Bronchial lymph node (tissue), 1 donor: Measurements from ENCODE around the genes CLEC16A and PRM3.

DNA sequence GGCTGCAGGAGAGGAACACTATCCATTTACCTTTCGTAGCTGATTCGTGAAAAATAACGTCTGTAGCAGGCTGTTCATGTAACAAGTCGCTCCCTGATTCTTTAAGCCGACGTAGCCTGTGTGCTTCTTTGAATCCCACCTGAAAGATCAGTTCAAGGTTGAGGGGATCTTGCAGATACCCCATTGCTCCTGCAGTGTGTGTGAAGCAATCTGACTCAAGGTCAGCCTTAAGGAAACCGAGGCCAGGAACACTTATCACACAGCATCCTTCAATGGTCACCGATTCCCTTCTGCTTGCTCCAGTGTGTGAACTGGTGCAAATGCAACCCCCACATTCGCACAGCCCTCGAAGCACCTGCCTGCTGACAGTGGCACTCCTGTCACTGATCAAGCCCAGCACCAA lies 36.9 kb downstream of the LITAFD start:
- PRO-cap = no peak

DNA sequence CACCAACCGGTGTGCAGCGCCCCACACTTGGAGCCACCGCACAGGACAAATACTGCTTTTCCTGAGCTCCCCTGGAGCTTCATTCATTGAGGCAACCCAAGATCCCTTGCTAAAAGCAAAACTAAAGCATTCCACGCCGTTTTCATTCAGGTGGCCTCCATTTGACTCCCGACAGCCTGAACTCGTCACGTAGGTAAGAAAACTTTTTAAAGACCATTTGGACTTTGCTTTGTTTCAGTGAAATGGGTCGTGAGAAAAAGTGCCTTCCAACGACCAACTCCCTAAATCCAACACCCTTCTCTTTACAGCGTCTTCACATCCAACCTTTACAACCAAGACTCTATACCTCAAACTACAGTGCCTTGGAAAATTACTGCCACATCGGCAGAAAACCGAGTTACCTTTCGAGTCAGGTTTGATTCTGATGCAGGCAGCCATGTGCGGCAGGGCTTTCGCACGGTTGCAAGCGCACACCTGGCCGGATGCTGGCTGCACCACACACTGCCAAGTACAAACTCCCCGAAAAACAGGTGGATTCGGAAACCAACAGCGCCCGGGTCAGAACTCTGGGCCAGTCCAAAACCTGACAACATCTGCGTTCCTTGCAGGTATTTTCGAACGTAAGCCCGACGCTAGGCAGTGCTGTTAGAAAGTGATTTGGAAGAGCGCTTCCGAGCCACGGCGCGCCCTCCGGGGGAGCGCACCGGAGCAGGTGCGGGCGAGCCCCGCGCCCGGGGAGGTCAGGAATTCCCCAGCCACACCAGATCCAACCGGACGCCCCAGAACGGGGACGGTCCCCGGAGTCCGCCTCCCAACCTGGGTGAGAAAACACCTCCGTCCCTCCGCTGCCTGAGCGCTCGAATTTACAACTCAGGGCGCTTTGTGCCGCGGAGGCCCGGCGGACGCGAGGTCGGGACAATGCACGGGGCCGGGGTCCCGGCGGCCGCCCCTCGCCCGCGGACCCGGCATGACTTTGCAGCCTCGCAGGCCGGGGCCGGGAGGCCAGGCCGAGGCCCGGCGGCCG lies 1.3 kb downstream of the USP7 start:
- PRO-cap = bidirectional peak, plus-strand start at position 648 of the sequence, minus-strand start at position 512 of the sequence

DNA sequence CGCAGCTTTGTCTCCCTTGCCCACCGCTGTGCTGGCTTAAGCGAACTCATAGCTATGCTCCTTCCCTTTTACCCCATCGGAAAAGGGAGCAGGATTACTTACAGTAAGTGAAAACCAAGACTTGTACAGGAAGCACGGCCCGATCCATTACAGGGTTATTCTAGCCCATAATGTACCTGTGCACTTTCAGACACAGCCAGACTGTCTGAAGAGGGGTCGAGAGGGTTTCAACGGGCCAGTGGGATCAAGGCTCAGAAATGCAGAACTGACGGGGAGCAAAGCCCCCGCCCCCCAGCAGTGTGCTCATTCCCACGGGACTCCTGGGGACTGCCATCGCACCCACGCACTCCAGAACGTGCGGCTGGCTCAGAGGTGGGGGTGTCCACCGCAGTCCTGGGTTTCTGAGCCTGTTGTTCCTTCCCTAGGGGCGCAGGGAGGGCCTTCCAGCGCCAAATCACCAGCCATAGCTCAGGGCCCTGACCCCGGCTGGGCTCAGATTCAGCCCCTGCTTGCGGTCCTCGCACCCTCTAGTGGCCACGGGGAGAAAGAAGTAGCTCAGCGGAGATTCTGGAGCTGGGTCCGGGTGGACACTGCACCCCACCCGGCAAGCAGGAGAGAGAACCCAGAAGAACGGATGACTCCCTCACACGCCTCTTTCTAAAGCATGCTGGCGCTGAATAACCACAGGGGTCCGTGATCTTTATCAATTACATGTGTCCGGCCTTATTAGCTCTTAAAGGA lies 44.9 kb upstream of the USP7 start:
- PRO-cap = no peak

DNA sequence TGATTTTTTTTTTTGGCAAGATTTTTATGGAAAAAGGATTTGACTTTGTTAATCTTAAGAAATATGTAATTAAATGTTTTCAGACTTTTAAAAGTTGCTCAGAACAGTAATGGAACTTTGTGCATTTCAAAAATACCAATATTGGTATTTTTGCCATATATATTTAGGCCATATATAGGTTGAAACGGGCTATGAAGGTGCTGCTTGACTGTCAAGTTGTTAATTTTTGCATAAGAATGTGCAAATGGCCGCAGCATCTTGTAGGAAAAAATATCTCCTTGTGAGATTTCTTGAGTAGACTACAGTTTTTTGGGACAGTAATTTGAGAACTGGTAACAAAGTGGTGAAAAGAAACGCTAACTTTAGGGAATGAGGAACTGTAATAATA lies 2.4 kb downstream of the HAPSTR1 start:
- PRO-cap = no peak

GRCh38 chr16:9096347-9096954 lies 5.0 kb downstream of the HAPSTR1 start:
- PRO-cap = no peak

GRCh38 chr16:9106725-9107533 lies 15.5 kb downstream of the HAPSTR1 start:
- PRO-cap = no peak

- PRO-cap = no peak
Observed at GRCh38 chr16:9726342-9726660, 455.9 kb downstream of the GRIN2A start.

GRCh38 chr16:10045849-10046161 lies 136.4 kb downstream of the GRIN2A start:
- PRO-cap = no peak

DNA sequence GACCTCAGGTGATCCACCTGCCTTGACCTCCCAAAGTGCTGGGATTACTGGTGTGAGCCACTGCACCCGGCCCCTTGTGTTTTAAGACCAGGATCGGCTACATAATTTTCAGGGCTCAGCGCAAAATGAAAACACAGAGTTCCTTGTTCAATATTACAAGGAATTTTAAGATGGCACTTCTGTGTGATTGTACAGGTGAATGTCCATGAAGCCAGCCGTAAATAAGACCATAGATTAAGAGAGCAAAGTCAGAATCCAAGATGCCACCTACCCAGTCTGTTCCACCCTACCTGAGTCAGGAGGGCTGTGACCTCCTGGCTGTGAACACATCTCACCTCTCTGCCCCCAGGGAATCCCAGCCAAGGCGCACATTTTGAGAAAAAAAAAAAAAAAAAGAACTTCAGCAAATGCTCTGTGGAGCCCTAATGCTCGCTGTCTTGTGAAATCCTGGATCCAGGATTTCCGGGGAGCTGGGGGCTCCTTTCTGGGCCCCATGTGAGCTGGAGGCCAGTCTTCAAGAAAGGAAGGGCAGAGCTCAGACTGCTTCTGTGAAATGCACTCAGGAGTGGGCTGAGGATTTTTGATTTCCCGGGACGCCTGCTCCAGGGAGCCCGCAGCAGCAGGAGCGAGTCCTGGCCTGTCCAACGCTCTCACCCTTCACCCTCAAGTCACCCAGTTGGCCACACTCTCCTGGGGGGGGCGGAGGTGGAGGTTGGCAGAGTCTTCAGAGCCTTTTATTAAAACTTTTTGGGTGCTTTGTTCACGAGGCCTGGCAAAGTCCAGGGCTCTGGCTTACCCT lies 35.9 kb upstream of the EMP2 start:
- PRO-cap = no peak

GRCh38 chr16:10846537-10847177 lies 28.1 kb upstream of the TVP23A start:
- PRO-cap = no peak

DNA sequence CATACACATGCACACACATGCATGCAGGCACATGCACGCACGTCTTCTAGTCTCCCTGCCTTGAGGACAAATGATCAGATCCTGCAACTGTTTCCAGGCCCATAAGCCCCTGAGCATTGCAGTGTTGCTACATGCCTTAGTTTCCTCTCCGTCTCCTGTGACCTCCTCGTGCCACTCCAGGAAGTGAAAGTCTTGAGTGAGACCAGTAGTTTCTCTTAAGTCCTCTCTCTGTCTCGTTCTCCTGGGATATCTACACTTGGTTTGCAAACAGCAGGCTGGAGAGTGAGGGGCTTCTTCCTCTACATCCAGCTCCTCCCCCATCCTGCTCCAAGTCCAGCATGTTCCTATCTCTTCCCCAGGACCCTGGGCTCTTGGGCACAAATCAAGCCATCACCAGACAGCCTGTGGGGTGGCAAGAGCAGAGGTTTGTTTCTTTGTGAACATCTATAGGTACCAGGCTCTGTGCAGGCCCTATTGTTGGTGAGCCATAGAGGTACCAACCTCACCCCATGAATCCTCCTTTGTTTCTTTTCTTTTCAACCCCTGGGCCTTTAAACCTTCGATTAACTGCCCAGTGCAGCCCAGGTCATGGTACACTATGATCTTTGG lies 8.4 kb downstream of the CIITA start:
- PRO-cap = bidirectional peak, plus-strand start at position 199 of the sequence, minus-strand start at position 68 of the sequence

DNA sequence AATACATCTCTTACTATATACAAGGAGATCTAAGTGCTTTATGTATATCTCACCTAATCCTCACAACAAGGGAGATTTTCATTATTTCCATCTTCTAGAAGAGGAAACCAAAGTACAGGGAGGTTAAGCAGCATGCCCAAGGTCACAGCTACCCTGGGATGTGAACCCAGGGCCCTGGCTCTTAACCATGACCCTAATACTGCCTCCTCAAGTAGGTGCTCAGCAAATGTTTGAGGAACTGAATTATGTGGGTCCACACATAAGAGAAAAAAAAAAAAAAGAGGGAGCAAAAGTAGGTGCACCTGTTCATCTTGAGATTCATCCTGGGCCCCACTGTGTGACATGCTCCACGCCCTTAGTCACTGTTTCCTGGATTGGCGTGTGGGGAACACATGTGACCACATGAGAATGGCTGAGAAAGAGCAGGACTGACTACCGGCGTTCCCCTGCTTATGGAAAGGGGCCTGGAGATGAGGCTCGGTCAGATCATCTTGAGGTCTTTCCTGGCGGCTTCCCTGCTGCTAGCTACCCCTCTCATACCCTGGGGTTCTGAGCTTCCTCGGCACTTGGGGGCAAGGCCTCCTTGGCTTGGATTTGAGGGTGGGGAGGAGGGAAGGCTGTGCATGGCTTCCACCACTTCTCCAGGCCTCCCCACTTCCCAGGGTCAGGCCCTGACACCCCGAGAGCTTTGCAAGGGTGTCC lies 4.0 kb downstream of the DEXI start:
- PRO-cap = unidirectional peak, plus-strand start at position 405 of the sequence

DNA sequence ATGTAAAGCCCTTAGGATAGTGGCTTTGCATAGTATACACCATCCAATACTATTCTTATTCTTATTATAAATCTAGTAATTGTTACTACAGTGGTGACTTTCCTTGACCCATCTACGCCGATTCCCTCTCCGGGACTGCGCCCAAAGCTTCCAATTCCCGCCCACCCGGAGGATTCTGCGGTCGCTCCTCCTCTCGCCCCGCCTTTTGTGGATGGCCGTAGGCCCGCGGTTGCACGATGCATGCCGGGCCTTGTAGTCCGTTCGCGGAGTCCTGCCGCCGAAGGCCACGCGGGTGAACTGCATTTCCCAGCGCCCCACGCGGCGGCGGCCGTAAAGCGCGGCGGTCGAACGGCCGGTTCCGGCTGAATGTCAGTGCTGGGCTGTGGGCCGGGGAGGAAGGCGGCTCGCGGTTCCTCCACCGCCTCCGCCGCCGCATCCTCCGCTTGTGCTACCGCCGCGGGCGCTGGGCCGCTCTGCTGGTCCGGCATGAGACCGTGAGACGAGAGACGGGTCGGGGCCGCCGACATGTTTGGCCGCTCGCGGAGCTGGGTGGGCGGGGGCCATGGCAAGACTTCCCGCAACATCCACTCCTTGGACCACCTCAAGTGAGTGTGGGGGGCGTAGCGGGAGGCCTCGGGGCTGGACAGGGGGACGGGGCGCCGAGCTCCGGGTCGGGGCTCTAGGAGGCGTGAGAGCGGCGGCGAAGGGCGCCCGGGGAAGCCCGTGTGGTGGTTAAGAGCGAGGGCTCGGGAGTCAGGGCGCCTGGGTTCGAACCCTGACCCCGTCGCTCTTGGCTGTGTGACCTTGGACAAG lies at the start of gene CLEC16A:
TSS of gene CLEC16A (plus strand) at position 372 of the 813 bp plus-strand sequence.
- PRO-cap = bidirectional peak, plus-strand start at position 383 of the sequence, minus-strand start at position 137 of the sequence

DNA sequence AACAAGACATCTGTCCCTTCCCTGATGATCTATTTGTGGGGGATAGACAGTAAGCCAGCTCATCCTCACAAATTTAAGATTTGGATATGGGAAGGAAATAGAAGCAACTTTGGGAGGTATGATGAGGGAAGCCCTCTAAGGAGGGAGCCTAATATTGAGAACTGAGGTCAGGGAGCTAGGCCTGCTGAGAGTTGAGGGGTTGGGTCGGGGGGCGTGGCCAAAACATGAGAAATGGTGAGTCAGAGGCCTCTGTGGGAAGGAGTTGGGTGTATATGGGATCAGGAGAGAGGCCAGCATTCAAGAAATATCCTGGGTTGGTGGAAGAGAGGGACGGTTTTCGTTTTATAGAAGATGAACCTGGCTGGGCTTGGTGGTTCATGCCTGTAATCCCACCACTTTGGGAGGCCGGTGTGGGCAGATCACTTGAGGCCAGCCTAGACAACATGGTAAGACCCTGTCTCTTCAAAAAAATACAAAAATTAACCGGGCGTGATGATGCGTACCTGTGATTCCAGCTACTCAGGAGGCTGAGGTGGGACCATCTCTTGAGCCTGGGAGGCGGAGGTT lies 48.5 kb downstream of the CLEC16A start:
- PRO-cap = no peak

DNA sequence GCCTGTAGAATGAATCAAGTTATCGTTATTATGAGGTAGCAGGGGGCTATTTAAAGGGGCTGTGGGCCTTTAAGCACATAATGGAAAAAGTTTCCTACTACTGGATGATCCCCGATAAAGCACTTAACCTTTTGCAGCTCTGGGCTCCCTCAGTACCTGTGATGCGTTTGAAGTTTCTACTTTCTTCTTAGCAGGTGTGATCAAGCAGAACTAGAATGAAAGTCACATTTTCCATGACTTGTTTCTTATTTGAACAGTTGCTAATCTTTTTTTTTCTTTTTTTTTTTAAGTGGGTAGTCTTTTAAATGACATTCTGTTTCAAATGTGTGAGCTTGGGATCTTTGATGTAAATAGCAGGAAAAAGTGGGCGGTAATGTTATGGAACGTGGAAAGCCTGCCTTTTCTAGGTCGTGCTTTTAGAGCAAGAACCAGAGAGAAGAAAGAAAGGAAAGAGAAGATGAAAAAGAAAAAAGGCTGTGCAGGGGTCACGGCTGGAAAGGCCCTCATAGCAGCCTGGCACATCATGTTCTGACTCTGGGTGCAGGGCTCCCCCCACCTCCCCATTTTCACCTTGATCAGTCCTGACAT lies 150.5 kb downstream of the CLEC16A start:
- PRO-cap = unidirectional peak, minus-strand start at position 163 of the sequence

DNA sequence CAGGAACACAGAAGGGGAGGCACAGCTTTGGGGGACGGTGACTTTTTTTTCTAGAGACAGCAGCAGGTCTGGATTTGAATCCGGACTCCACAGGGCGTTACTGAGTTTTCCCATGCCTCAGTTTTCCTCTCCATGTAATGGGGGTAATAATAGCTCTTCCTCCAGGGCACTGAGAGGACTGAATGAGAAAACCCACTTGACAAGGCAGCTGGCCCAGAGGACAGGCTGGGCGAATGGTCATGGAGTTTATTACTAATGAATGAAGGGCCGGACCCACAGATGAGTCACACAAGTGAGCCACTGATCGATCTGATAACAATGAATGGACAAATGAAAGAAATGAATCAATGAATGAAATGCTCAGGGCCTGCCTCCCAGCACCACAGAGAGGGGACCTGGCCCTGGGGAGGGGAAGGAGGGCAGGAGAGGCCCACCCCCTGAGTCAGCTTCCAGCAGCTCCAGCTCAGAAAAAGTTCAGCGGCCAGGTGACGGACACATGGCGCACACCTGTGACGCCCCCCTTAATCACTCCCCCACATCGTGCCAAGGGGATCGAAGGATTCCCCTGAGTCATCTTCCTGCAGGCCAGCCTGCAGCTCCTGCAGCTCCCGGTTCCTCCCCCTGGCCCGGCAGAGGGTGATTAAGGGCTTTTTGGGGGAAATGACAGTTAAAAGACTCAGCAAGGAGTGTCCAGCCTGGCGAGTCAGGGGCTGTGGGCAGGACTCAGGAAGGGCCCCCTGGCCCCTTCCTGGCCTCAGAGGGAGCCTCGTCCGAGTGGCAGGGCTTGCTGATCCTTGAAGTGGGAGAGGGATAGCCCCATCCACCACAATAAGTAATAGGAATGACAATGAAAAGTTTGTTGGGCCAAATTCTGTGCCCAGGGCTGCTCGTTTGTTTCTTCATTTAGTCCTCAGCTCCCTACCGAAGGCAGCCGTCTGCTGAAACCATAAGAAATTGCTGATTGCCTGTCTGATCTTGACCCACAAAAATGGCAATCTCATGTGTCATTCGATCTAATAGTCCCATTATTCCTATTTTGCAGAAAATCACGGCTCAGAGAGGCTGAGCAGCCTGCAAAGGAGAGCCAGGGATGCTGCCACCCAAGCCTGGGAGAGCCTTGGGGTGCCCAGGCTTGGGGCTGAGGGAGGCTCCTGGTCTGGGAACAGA lies 54.1 kb downstream of the SOCS1 start:
- PRO-cap = no peak

GRCh38 chr16:11238666-11239319 lies 17.2 kb downstream of the SOCS1 start:
- PRO-cap = no peak

DNA sequence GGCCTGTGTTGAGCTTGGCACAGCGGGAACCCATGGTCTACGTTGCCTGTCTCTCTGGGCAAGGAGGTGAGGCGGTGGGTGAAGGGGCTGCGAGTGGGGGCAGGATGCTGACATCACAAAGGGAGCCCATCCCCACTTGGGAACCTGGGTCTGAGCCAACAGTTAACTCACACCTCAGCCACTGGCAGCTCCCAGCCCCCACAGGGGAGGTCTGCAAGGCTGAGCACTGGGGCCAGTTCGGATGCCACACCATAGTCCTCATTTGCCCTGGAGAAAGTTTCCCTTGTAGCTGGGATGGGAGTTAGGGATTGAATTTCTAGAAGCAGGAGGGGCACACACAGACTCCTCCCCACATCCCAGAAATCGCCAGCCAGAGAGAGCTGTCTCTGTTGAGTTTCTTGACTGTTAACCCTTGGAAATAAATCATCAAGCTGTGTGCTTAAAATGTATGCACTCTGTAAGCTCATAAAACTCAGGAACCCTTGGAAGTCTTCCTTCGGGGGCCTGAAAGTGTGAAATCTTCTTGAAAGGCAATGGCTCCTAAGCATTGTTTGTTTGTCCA lies at the start of gene PRM3:
TSS of gene PRM3 (minus strand) at position 68 of the 562 bp plus-strand sequence.
- PRO-cap = no peak

DNA sequence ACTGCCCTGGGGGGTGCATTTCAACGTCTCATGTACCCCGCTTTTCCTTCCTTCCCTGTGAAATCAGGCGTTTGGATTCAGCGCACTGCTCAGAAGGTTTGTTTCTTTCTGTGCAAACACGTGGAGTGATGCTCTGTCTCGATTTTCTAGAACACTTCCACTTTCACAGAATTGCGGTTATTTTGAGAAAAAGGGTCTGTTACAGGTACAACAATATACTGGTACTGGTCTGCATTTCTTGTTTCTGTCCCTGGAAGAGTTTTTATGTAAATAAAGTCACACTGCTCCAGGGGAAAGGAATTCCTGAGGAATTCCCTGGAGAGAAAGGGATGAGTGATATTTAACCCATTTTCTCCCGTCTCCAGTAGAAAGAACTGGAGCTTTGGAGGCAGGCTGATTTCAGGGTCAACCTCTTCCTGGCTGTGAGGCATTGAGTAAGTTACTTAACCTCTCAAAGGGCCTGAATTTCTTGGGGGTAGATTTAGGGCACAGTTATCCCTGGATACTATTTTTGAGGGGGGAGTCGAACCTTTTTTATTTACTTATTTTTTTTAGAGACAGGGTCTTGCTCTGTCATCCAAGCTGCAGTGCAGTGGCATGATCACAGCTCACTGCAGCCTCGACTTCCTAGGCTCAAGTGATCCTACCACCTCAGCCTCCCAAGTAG lies 16.1 kb upstream of the RMI2 start:
- PRO-cap = no peak

DNA sequence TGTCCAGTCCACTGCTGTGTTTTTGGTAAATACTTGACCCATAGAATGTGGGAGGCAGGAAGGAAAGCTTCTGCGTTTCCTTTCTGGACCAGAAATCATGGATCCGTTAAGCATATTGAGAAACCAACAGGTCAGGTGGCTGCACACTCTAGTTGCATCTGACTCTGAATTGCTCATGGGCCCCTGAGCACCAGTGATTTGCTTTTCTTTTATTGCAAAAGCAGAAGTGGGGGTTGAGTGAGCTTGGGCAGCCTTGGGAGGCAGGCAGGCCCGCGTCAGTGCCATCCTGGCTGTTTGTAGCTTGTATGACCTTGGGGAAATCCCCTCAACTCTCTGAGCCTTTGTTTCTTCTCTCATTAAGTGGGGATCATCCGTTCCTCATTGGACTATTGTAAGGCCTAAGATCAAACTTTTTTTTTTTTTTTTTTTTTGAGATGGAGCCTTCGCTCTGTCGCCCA lies 25.3 kb downstream of the RMI2 start:
- PRO-cap = no peak